H9 (cell line): ENCODE results near the gene SLCO2A1.

DNA sequence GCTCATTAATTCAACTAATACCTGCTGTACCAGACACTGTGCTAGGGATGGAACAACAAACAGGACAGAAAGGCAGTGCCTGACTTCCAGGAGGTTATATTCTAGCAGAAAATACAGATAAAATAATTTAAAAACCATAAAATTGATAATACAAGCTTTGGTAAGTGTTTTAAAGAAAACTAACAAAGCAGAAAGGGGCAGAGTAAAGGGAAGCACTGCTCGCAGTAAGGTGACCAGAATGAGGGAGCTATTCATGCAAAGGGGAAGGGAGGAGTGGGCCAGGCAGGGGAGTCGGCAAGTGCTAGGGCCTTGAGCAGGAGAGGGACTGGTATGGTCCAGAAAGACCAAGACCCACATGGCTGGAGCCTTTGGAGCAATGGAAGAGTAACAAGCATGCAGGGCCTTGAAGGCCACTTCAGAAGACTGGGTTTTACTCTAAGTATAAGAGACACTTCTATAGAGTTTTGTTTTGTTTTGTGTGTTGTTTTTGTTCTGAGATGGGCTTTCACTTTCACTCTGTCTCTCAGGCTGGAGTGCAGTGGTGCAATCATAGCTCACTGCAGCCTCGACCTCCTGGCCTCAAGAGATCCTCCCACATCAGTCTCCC, 41.9 kb downstream of the BFSP2 start:
- PRO-cap: no peak

DNA sequence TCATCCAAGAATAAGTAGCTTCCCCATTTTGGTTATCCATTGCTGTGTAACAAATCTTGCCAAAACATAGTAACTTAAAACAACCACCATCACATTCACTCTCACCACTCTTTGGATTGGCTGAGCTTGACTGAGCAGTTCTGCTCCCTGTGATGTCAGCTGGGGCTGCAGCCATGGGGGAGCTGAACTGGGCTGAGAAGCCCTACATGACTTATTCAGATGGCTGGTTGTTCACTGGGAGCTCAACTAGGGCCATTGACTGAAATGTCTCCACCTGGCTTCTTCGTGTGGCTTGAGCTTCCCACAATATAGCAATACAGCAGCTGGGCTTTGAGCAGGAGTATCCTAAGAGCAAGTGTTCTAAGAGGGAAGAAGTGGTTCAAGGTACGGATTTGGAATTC, 36.8 kb upstream of the CDV3 start:
- PRO-cap: no peak

DNA sequence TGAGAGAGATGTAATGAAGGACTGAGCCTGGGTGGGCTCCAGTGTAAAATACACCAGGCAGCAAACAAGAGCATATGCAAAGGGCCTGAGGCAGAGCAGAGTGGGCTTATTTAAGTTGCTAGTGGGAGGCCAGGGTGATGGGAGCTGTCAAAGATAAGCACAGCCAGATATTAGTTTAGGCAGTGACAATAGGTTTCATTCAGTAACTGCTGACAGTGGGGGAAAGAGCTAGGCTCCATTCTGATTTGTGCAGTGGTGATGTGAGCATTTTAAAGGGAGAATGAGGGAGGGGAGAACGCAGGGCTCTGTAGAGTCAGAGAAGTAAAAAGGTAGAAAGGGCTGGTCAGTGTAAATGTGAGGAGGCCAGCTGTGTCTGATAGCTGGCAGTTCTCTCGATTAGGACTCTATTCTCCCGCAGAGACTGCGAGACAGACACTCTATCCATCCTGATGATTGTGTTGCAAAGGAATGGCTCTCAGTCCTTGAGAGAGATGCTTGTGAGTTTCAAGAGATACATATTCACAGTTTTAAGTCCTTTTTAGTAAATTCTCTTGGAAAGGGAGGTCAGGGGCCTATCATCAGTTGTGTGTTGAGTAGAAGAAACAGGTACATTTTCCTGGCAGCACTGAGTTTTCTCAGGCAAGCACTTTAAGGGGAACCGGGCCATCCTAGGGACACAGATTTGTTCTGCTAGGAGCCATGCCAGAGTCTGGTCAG, 3.6 kb downstream of the TF start:
- PRO-cap: no peak

DNA sequence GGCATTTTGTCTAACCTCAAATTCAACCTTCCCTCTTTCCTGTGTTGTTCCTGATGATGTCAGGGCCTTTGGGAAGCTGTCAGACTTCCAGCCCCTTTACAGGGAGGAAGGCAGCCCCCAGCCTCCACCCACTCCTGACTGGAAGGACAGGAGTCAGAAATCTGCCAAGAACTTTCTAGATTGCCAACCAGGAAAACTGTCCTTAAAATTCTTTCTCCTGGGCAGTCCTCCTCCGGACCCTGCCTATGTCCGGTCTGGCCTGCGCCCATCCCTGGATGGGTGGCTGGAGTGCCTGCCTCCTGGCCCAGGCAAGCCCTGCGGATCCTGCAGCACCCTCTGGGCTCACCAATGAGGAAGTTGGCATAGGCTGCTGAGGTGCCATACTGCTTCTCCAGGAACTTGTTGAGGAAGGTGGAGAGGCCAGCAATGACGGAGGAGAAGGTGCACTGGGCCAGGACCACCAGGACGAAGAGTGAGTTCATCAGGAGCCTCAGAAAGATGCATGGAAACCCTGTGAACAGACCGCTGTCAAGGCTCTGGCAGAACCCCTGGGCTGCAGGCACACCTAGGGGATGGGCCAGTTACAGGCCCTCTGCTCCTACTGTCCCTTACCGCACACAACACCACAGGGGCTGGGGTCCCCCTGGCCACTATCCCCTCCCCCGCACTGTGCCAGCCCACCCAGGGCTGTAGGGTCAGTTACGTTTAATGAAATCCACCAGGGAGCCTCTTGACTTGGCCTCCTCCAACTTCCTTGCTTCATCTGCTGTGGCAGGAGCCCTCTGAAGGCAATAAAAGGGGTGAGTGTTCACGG, 52.7 kb upstream of the RAB6B start:
- PRO-cap: no peak

- PRO-cap: no peak
These were observed 1.1 kb downstream of the SLCO2A1 start for GRCh38 chr3:134028382-134029197.

DNA sequence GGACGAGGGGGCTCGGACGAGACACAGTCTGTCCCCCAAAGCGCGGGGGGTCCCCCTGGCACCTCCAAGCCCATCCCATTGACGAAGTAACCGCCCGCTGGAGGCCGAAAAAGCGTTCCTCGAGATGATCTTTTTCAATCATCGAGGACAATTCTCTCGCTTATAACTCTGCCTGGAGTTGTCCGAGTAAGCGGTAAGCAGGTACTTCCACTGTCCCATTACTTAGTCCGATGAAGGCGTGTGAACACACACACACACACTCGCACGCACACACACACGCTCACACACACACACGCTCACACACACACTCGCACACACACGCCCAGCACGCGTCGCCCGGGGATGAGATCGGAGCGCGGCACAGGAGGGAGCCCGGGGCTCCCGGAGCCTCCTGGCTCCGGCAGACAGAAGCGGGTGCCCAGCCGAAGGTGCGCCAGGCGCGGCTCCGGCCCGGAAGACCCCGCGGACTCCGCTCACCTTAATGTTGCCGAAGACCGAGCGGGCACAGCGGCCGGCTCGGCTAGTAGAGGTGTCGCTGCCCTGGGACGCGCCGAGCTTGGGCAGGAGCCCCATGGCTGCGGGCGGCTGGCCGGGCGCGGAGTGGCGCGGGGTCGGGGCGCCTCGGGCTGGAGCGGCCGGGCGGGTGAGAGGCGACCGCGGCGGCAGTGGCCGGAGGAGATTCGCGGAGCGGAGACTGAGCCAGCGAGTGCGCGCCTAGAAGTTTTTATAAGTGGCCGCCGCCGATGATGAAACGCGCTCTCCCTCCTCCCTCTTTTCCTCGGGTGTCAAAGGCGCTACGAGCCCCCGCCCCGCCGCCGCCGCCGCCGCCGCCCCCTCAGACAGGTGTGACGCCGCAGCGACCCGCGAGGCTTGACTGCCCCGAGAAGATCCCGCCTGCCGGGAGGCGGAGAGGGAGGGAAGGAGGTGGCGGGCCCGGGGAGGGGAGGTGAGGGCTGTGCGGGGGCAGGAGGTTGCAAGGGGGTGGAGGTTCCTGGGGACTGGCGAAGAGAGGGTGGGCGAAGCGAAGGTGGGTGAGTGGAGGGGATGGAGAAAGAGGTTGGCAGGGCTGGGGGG, at the start of gene SLCO2A1:
TSS of gene SLCO2A1 (minus strand) at position 696 of the 1,074 bp plus-strand sequence.
- PRO-cap: unidirectional peak, plus-strand start at position 345 of the sequence; unidirectional peak, plus-strand start at position 407 of the sequence; bidirectional peak, plus-strand start at position 895 of the sequence, minus-strand start at position 696 of the sequence

DNA sequence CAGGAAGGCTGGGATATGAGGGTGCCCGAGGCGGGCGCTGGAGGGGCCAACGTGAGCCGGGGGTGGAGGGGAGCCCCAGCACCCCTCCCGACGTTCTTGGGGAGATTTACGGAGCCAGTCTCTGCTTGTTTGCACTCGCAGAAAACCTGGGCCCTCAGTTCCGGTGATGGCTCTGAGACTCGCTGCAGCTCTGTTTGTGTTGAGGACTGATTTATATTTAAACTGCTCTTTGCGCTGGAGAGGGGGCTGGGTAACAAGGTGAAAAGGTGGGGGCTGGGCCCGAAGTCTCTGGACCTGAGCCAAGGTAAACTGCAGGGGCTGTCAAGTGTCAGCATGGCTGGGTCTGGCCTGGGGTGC, 557 bp upstream of the SLCO2A1 start:
- PRO-cap: unidirectional peak, minus-strand start at position 192 of the sequence

- PRO-cap: no peak
These were observed 9.2 kb upstream of the SLCO2A1 start for GRCh38 chr3:134038565-134039610.

GRCh38 chr3:134066949-134067561, 37.3 kb upstream of the SLCO2A1 start:
- PRO-cap: no peak

DNA sequence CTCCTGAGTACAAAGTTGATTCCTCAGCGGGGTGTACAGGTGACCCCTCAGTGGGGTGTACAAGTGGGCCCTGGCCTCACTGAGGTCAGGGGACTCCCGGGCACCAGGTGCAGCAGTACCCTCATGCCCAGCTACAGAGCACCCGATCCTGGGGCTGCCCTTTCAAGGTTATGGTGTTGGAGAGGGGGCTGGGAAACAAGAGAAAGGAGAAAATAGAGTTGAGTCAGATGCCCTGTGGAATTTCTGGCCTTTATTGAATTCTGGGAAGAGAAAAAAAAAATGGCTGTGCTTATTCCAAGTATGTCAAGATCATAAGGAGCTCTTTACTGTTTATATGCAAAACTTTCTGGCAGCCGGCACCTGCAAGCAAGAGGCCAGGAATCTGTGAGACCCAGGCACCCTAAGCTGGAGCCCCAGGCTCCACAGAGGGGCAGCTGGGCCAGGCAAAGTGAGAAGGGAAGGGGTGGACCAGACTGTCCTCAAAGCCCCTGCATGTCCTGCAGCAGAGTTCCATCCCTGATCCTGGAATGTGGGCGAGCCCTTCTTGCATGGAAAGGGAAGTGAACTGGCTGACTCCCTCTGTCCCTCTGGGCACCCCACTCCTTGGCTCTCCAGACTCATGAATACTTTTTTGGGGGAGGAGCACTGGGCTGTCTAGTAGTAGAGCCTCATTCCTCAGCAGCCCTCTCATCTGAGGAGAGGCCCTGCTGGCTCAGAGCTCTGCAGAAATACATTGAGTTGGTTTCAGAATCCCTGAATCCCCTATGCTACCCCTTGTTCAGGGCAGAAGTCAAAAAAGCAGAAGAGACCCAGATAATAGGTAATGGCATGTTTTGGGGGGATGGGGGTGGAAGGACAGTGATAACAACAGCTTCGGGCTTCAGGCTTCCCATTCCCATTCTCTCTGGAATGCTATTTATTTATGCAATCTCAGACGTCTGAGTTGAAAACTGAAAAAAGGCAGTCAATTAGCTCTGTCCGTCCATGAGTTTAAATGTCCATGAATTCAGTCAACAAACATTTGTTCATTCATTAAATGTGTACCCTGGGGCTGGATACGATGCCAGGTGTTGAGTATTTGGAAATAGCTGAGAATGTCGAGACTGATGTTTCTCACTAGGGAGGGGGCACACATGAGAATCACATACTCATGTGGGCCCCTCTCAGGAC, 42.8 kb downstream of the AMOTL2 start:
- PRO-cap: unidirectional peak, minus-strand start at position 117 of the sequence; bidirectional peak, plus-strand start at position 671 of the sequence, minus-strand start at position 593 of the sequence

DNA sequence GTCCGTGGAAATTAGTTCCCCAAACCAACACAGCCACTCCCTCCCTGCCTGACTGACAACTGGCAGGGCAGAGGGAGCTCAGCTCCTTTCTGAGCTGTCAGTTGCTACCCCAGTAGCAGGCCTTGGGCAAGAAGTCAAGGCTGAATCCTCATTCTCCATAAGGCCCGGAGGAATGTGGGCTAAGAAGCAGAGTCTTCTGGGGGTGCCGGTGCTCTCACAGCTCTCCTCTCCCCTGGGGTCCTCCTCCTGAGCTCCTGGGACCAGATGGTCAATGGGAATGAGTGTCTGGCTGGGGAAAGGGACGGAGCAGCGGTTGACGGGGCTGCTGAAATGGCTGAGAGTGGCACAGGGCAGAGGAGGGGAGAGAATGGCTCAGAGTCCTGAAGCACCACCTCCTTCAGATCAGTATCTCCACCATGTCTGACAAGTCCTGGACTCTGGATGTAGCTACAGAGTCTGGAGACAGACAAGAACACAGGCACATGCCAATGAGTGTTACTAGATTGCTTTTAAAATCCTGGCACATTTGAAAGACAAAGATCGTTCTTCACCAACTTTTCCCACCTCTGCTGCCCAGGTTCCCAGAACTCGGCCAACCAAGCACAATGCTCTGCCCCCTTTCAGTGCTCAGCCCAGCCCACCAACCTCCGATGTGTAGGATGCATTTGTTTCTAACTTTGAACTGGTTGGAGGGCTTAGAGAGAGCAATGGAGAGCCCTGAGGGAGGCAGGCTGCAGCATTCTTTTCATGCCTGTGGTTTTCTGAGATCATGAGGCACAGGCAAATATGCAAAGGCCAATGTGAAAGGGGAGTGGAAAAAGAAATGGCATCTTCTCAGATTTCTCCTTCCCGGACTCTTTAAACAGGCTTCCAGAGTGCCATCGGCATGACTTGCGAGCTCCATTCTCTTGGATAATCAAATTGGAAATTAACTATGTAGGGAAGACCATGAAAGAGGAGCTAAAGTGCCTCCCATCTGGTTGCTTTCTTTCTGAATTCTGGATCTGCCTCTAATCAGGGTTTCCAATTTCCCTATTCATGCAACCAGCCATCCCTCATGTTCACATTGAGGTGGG, 16.6 kb downstream of the AMOTL2 start:
- PRO-cap: no peak

GRCh38 chr3:134363817-134364990, 10.0 kb downstream of the AMOTL2 start:
- PRO-cap: bidirectional peak, plus-strand start at chr3:134364286, minus-strand start at chr3:134364285; bidirectional peak, plus-strand start at chr3:134364414, minus-strand start at chr3:134364470; bidirectional peak, plus-strand start at chr3:134365142, minus-strand start at chr3:134364772

GRCh38 chr3:134365469-134366058, 8.7 kb downstream of the AMOTL2 start:
- PRO-cap: no peak

DNA sequence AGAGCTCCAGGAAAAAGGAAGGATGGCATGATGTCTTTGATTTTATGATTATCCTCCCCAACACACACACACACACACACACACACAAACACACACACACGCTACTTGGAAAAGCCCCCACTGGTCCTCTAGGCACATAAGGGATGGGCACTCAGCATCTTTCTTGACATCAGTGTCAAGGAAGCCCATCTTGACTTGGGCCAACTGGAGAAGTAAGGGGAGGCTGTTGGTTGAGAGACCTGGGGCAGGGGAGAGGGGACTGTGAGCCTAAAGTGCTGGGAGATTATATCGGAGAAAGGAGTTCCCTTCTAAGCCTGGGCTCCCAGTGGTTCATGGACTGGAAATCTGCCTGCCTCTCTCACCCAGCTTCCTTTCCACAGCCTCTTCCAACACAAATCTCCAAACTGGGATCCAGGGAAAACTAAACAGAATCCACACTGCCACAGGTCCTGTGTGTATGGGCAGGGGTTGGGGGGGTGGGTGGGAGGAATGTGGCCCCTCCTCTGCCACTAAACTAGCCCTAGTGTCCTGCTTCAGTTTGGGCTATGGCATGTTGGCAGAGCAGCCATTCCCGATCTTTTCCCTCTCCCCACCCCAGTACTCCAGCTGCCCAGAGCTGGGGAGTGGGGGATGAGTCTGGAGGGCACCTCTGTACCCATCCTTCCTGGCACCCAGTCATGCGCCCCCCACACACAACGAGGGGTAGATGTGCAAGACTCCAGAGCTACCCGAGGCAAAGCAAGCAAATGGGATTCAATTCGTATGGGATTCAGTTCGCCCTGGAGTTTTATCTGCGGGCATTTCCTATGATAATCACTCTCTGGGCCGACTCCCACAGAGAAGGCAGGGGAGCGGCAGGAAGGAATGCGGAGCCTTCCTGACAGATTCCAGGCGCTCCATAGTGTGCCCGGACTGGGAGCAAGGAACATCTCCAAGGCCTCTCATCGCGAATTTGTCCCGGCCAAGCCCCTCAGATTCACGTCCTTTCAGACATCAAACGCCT, 1.5 kb downstream of the AMOTL2 start:
- PRO-cap: bidirectional peak, plus-strand start at position 899 of the sequence, minus-strand start at position 762 of the sequence

- PRO-cap: no peak
These were observed 7.5 kb upstream of the AMOTL2 start for GRCh38 chr3:134381694-134382244.

GRCh38 chr3:134406178-134406522, 31.9 kb upstream of the AMOTL2 start:
- PRO-cap: unidirectional peak, plus-strand start at chr3:134406450

- PRO-cap: bidirectional peak, plus-strand start at chr3:134485378, minus-strand start at chr3:134485302; bidirectional peak, plus-strand start at chr3:134485754, minus-strand start at chr3:134485724
These were observed 681 bp downstream of the ANAPC13 start for GRCh38 chr3:134484810-134485797.

- PRO-cap: no peak
These were observed 1.5 kb downstream of the CEP63 start for GRCh38 chr3:134487236-134487972.

GRCh38 chr3:134535470-134535789, 49.6 kb downstream of the CEP63 start:
- PRO-cap: no peak

- PRO-cap: no peak
These were observed 11.8 kb upstream of the EPHB1 start for GRCh38 chr3:134783299-134783707.